Monocyte (primary cell): ENCODE data around the gene HNRNPDL.

DNA sequence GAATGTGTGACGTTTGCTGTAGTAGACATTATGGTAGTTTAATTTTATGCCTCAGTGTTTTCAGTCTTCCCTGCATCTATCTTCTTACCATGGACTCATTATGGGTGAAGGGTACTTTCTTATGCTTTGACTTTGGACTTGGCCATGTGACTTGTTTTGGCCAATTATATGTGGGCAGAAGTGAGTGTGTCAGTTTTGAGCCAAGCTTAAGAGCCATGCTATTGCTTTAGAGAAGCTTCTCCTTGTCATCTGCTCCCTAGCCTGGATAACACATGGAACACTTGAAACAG lies 128.6 kb downstream of the NAA11 start:
- PRO-cap, 2 experiments: no peak in any of the 2 experiments

GRCh38 chr4:79211179-79212097 lies 114.4 kb downstream of the NAA11 start:
- PRO-cap, 2 experiments: no peak in any of the 2 experiments

DNA sequence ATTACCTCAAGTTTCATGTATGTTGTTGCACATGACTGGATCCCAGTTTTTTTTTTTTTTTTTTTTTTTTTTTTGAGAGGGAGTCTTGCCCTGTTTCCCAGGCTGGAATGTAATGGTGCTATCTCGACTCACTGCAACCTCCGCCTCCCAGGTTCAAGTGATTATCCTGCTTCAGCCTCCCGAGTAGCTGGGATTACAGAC lies 236.8 kb downstream of the CFAP299 start:
- PRO-cap, 2 experiments: no peak in any of the 2 experiments

- PRO-cap, 2 experiments: peak in 2 of 2 experiments; most common plus-strand start chr4:81118453 (in 2)
Measured at GRCh38 chr4:81118184-81118741, 87.8 kb downstream of the BMP3 start.

GRCh38 chr4:81421463-81421754 lies 50.3 kb downstream of the RASGEF1B start:
- PRO-cap, 2 experiments: peak in 1 of 2 experiments; most common minus-strand start chr4:81421558 (in 1)

GRCh38 chr4:81425774-81426110 lies 46.0 kb downstream of the RASGEF1B start:
- PRO-cap, 2 experiments: no peak in any of the 2 experiments

GRCh38 chr4:81465867-81466471 lies 5.7 kb downstream of the RASGEF1B start:
- PRO-cap, 2 experiments: peak in 1 of 2 experiments; most common minus-strand start chr4:81466175 (in 1)

- PRO-cap, 2 experiments: no peak in any of the 2 experiments
Measured at GRCh38 chr4:81814755-81815409, 343.2 kb upstream of the RASGEF1B start.

GRCh38 chr4:82028823-82029158 lies 345.0 kb downstream of the HNRNPD start:
- PRO-cap, 2 experiments: no peak in any of the 2 experiments

DNA sequence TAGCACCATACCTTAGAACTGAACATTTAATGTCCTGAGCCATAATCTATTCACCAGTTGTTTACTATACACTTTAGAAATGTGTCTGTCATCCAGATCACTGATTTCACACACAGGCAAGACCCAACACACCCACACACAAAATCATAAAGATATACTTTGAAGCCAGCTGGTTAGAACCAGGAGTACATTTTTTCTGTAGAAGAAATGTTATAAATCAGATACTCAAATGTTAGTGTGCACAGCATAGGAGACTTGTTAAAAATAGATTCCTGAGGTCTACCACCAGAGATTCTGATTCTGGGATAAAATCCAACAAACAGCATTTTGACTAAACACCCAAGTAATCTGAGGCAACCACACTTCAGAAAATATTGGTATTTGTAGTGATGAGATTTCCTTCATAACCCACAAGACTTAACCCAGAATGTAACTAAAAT lies 301.9 kb downstream of the HNRNPD start:
- PRO-cap, 2 experiments: no peak in any of the 2 experiments

DNA sequence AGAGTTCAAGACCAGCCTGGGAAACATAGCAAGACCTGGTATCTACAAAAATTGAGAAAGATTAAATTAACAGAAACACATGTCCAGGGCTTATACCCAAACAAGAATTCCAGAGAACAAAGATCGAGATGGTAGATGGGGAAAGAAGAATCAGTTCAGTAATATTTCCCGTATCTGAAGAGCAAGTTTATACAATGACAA lies 23.3 kb downstream of the HNRNPD start:
- PRO-cap, 2 experiments: peak in 1 of 2 experiments; most common minus-strand start position 122 of the sequence (in 1)

DNA sequence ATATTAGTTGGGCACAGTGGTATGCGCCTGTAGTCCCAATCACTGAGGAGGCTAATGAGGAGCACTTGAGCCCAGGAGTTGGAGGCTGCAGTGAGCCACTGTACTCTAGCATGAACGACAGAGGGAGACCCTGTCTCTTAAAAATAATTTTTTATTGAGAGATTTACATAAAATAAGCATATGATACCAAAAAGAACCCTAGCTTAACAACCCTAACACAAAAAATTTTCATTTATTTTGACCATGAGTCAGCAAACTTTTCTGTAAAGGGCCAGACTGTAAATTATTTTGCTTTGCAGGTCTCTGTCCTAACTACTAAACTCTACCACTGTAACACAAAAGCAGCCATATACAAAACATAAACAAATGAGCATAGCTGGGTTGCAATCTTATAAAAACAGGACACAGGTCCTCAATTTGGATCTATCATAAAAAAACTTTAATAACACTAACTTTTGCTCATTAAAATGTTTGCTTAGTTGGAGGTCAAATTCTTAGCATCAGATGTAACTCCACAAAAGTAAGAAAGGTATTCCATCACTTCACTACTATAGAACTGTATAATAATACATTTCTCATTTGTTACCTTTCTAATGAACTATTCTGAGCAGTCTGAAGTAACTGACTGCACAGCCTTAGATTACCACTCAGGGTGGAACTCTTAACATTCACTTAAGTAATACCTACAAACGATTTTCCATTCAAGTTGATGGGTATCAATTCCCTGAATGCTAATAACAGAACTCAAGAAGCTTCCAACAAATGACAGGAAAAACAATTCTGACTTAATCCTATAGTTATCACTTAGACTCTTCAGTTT lies 21.2 kb downstream of the HNRNPD start:
- PRO-cap, 2 experiments: peak in 1 of 2 experiments; most common minus-strand start position 41 of the sequence (in 1)

DNA sequence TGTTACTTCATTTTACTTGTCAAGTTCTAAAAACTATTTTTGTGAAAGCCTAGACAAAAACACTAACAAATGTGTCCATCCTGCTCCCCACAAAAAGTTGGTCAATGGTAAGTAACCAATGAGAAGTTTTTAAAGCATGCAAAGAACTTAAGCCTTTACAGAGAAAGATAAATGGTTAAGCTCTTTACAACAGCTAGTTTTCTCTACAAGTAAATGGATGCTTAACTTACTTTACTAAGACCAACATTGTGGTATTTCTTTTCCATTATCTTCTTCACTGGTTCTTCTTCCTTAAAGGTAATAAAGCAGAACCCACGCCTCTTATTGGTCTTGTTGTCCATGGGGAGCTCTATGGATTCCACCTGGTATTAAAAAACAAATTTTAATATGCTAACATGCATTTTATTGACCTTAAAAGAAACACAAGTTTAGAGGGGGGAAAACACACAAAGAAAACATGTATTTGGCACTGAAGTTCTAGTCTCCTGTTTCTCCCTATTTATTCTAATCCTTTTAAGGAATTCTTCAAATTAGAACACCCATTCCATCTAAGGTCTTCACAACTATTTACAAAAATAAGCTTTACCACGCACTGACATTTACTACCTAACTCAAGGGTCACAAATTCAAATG lies 16.6 kb downstream of the HNRNPD start:
- PRO-cap, 2 experiments: no peak in any of the 2 experiments

DNA sequence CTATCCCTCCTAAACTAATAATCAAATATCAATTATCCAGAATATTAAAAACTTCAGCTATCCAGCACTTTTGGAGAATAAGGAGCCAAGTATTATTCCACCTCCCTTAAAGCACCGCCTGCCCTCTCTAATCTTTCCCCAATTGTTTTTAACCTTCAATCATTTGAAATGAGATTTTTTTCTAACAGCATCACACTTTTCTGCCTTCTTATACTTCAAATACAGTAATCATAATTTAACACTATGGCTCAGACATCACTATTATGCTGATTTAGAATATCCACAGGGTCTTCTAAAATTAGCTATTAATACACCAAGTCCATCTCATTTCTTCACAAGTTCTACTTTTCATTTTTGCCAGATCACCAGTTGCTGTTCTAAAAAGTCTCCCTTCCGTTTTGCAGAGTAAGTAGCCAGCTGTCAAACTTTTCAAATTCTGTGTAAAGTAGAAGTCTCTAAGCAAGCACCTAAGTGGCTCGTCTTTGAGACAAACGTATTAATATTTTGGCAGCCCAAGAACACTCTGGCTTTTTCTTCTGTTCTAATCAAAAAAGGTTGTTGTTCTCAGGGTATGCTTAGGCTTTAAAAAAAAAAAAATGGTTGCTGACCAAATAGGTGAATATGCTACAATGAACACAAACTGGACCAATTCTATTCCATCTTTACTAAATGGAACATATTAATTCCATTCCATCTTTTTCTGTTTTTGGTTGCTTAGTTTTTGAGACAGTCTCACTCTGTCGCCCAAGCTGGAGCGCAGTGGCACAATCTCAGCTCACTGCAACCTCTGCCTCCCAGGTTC lies 11.7 kb downstream of the HNRNPD start:
- PRO-cap, 2 experiments: no peak in any of the 2 experiments

- PRO-cap, 2 experiments: peak in 2 of 2 experiments; most common plus-strand start chr4:82374186 (in 2); most common minus-strand start chr4:82374554 (in 2)
Measured at GRCh38 chr4:82374082-82374699, 400 bp upstream of the HNRNPD start.

DNA sequence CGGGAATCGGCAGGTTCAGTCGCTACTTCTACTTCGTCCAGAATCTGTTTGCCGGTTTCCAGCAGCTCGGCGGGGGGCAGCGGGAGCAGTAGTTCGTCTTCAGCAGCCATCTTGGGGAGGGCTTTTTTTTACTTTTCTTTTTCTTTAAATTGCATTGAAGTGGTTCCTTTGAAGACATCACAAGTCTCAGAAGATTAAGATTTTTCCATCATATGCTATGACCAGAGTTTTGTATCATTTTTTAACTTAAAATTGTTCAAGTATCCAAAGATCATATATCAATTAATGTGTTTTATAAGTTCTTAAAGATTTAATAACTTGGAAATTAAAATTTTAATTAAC lies 27.8 kb downstream of the HNRNPDL start:
- PRO-cap, 2 experiments: no peak in any of the 2 experiments

GRCh38 chr4:82415937-82416511 lies 14.2 kb downstream of the HNRNPDL start:
- PRO-cap, 2 experiments: no peak in any of the 2 experiments

DNA sequence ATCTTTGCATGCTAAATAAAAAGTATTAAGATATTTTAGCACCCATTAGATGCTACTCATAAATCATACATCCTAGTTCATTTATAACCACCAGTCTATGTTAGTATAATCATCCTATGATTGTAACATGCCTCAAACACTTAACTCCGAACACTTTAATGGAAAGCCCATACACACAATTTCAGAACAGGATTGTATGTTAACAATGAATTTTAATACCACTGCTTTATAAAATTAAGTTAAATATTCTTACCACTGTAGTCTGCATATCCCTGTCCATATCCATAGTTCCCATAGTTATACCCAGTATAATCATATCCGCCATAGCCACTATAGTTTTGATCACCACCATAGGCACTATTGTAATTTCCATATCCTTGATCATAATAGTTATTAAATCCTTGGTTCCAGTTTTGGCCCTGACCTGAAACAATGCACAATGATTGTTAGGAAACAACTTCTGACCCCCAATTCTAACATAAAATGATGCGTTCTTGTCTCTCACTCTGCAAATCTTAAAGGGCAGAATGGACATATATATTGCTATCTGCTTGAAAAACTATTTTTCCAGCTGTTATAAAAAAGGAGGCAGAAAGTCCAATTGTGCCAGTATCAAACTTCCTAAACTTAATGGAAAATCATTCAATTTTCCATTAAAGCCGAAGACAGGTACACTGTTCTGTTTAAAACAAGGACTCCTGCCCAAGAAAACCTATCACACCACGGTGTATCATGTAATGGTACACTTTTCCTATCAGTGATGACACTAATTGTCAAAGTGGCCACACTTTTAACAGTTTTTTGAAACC lies 3.8 kb downstream of the HNRNPDL start:
- PRO-cap, 2 experiments: peak in 1 of 2 experiments; most common minus-strand start position 514 of the sequence (in 1)

DNA sequence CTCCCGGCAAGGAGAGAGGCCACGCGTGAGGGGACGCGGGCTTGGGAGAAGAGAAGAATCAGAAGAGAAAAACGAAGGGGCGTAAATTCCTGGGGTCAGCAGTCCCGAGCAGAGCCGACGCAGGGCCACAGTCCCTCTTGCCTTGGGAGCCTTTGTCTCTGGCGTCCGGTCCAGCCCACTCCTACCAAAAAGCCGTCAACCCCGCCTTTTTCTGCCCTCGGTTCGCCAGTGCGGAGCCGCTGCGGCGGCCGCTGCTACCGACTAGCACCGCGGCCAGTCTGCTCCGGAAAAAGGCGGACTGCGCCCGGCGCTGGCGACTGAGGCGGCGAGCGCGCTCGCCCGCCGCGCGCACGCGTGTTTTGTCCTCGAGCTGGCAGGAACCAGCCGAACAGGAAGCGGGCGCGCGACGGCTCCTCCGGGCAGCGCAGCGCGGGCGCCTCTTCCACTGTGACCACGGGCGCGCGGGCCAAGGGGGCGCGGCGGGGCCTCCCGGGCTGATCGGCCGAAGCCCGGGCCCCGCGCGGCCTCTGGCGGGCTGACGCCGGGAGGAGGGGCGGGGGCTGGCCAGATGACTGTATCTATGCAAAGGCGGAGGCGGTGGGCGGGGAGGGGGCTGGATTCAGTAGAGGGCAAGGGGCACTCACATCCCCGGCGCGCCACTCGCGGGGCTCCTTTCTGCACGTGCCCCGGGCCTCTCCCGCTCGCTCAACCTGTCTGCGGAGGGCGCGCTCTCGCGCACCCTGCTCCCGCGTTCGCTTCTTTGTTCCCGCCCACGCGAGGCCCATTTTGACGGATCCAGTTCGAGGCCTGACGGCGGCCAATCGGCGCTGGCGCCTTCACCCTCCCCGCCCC lies at the start of gene HNRNPDL:
TSS of gene HNRNPDL (minus strand) at position 765 of the 852 bp plus-strand sequence.
- PRO-cap, 2 experiments: peak in 2 of 2 experiments; most common plus-strand start position 387 of the sequence (in 1); most common minus-strand start position 292 of the sequence (in 2)

DNA sequence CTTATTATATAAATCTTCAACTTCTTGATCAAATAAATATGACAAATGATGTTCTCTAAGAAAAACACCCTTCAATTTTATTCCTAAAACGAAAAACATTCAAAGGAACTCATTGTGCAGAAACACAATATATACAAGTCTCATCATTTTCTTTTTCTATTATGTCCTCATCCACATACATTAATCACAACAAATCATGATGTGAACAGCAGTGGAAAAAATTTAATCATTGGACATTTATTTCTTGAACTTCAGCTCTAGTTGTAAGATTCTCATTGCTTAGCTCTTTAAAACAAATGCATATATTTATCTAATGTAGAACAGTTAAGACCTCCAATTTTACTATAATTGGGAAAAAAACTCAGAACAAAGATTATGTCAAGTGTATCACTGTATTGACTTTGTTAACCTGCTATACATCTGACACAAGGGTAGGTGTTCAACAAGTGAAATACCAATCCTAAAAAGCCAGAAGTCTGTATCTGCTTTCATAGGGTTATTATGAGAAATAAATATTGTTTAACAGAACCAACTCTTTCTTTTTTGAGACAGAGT lies 4.8 kb upstream of the THAP9 start:
- PRO-cap, 2 experiments: no peak in any of the 2 experiments